Jurkat, Clone E6-1 (cell line): ENCODE measurements around a stretch of chr5.

- RRBS: no CpG with 5 or more reads among the region's 16 CpGs
Measured at GRCh38 chr5:95823433-95824581, 1.3 kb upstream of the GLRX start.

GRCh38 chr5:95887920-95889158 lies 65.8 kb upstream of the GLRX start:
- RRBS: no CpG with 5 or more reads among the region's 9 CpGs

DNA sequence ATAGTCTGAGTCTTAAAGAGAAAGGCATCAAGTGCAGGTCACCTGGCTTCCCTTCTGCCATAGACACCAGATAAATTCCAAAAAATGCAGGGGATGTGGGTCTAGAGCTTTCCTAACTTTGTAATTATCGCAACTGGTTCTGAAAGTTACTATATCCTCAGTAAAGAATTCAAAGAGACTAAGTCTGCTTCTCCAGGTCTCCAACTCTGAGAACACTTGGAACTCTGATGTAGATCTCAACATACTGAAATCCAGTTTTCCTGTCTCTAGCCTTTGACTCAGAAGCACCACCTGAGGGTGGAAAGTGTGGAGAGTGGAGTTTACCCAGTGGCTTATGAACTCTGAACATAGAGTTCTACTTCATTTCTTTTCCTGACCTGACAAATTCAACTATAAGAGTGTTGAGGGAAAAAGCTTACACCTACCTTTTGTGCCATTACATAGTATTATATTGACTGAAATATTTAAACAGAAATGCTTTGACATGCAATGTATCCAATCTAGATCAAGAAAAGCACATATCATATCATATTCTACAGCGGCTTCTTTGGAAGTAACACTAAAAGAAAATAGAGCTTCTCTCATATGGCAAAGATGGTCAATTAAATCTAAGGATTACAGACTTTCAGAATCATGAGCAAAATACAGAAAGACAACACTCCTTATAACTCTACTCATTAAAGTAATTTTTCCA lies 64.9 kb downstream of the ELL2 start:
- RRBS: no CpG with 5 or more reads among the region's 2 CpGs

- RRBS: no CpG with 5 or more reads among the region's 3 CpGs
Measured at GRCh38 chr5:95946288-95947213, 15.1 kb downstream of the ELL2 start.

DNA sequence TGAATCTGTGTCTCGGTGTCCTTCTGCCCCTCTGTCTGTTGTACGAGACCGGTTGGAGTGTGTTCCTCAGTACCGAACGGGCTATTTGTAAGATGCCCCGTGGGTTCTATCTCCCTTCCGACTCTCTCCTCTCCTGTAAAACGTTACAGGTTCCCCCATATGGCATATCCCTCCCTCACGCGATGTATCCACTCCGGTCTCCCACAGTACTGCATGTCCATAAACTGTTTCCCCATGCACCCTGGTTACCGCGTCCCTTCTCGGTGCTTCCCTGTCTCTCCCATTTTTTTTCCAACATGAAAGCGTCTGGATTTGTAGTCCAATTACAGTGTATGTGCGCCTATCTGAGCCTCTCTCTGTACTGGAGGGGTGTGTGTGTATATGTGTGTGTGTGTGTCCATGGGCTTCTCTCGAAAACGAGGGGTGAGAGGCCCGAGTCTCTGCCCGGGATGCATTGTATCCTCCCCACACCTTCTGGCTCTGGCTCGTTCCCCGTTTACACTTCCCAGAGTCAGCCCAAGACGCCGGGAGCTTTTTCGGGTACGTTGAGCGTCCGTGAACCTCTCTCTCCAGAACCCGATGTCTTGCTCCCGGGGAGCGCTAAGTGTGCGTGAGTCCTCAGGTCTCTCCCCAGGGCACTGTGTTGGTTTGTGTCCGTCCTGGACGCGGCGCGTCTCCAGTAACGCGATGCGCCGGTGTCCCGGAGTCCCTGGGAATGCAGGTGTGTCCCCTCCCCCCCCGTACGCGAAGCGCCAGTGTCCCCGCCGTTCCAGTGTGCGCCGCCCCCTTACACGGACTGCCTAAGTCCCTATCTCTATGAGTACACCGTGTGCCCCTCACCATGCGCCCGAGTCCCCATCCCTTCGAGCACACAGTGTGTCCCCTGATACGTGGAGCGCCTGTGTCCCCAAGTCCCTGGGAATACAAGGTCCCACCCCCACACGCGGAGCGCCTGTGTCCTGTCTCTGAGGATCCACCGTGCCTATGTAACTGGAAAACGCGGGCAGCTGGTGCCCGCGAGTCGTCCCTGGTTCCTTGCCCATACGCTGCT lies 1.2 kb downstream of the ELL2 start:
- RRBS: 86% methylated on average over 20 of the region's 67 CpGs

DNA sequence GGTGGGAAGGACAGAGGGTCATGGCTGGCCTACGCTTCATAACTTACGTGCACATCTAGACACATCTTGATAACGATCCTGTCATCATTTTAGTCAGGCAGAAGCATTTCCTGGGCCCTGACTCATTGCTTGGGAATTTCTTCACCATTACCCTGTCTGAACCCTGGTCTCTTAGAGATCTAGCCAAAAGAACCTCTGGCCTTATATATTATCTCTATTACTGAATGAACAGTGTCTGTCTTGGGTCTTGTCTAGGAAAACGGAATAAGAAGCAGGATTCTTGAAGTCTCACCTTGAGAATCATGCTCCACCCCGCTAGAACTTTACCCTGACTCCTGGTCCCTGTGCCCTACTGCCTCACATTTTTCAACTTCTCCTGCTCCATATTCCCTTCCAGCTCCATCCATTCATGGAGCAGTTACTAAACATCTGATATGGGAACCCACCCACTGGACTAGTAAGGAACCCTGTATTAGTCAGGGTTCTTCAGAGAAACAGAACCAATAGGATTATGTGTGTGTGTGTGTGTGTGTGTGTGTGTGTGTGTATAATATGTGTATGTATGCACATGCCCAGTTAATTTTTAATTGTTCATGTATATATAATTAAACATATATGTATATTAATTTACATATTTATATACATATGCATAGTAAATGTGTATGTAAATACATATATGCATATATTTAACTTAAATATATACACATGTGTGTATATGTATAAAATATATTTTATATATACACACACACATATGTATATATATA lies 106.6 kb upstream of the ELL2 start:
- RRBS: no CpG with 5 or more reads among the region's 5 CpGs

DNA sequence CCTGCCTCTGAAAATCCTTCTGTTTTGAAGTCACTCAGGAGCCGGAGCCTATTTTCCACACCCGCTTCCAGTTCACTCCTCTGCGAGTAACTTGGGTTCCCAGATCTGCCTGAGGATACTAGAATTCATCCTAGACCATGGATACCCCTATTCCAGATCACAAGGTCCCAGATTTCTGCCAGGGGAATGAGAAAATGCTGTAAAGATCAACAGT lies 197.4 kb downstream of the PCSK1 start:
- RRBS: no CpG with 5 or more reads among the region's 3 CpGs

DNA sequence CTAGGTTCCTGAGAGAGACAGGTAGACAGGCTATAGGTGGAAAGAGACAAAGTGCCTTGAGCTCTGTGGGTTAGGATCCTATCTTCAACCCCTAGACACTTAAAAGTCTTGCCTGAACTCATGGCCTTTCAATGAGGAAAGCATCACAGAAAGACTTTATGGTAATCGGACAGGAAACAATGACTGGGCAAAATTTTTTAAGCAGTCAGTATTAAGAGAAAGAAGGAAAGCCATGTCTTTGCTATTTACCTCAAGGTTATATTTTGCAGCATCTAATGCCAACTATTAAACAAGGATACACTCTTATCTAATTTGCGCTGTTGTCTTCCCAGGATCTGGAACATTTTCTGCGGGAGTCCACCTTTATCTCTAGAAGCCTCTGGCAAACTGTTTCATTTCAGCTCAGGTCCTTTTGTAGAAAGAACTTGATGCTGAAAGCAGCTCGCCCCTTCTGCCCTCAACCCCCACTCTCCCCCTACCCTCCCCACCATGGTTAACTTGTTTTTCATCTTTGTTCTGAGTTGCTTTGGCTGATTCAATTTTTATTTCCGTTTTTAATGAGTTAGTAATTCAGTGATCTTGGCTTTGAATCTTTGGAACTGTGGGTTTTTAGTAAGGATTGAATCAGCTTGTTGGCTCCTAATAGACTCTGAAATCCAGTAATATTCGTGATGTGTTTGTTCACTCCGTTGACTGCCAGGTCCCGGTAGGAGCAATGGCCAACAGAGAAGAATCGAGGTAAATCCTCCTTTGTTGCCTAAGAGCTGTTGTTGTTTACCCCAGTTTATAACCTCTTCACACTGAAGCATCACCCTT lies 93.0 kb downstream of the PCSK1 start:
- RRBS: no CpG with 5 or more reads among the region's 9 CpGs

DNA sequence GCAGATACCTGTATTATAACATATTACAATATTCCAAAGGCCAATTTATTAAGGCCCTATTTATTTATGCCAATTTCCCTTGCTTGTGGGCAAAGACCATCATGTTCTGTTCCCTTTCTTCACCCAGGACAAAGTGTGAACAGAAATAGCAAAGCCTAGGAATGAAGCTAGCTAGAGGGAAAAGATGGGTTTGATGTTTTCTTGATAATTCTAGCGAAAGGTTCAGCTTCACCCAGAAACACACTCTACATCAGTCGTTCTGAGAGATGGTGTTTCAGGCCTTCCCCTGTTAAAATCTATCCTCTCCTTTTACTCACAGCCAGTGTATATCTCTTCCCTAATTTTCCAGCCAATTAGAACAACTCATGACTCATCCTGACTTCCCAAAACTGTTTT lies 28.6 kb upstream of the CAST start:
- RRBS: no CpG with 5 or more reads among the region's 2 CpGs

- RRBS: no CpG with 5 or more reads among the region's 2 CpGs
Measured at GRCh38 chr5:96668647-96668982, 6.4 kb downstream of the CAST start.

- RRBS: no CpG with 5 or more reads among the region's 3 CpGs
Measured at GRCh38 chr5:96709071-96709800, 47.1 kb downstream of the CAST start.

- RRBS: no CpG with 5 or more reads among the region's 7 CpGs
Measured at GRCh38 chr5:96744263-96745009, 63.3 kb downstream of the ERAP1 start.

GRCh38 chr5:96922870-96923287 lies 13.0 kb upstream of the LNPEP start:
- RRBS: no CpG with 5 or more reads among the region's 8 CpGs

DNA sequence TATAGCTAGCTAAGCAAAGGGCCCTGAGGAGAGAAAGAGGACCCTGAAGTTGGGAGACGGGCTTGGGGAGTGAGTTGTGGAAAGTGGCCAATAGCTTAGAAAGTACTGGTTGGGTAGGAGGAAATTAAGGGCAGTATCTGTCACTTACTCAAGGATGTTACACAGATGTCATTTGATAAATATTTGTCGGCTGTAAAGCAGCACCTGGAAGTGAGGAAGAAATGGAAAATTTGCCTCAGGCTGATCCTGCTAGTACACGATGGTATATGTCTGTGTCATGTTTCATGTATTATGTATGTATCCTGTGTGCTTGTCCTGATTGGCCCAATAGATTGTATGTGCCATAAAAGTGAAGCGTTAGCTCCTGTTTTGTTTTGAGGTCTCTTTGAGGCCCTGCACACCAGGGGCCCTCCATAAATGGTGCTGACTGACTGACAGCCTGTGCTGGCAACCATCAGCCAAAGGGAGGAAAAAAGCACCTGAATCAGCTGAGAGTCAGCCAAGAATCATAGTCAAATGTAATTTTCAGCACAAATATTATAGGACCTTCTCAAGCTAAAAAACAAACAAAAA lies 11.9 kb upstream of the LNPEP start:
- RRBS: no CpG with 5 or more reads among the region's 4 CpGs

GRCh38 chr5:97193403-97194103 lies 10.5 kb upstream of the RIOK2 start:
- RRBS: no CpG with 5 or more reads among the region's 4 CpGs

DNA sequence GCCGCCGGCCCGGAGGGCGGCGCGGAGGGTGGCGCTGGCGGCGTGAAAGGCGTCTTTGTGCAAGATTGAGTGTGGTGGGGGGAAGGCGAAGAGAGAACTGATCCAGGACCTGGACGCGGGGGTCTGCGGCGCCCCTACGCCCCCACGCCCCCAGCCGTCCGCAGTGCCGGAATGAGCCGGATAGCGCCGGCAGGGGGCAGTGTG lies 4.5 kb upstream of the RGMB start:
- RRBS: no CpG with 5 or more reads among the region's 23 CpGs

DNA sequence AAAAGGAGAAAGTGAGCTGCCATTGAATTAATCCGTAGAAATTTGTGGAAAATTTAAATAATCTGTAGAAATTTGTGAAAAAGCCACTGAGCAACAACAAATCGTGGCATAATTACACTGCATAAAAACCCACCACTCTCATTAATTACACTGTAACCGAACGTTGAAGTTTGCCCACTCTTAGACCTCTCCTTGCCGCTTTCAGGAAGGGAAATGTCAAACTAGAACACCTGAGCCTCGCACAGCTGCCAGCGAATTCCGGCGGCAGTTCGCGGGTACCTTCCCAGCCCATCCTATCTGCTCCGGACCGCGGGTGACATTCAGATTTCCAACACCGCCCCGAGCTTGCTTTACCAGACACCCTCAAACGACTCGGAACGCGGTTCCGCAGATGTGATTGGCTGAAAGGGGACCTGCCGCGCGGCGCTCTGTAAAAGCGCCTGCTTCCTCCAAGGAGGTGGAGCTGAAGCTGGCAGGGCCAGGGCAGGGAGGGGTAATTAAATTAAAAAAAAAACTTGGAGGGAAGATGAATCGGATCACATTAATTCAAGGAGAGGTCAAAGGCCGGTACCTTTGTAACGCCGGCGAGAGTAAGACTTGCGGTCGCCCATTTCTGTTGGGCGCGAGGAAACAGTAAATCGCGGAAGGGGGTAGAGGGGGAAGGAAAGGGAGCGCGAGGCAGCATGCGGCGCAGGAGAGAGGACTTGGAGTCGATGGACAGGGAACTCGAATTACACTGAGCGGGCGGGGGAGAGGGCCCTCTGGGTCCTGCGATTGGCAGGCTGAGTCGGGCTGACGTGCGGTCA lies 523 bp upstream of the RGMB start:
- RRBS: no CpG with 5 or more reads among the region's 49 CpGs

- RRBS: no CpG with 5 or more reads among the region's 7 CpGs
Measured at GRCh38 chr5:98791100-98791752, 17.8 kb downstream of the RGMB start.